Transverse colon (tissue), 4 donors: ENCODE data around the gene SPRN.

DNA sequence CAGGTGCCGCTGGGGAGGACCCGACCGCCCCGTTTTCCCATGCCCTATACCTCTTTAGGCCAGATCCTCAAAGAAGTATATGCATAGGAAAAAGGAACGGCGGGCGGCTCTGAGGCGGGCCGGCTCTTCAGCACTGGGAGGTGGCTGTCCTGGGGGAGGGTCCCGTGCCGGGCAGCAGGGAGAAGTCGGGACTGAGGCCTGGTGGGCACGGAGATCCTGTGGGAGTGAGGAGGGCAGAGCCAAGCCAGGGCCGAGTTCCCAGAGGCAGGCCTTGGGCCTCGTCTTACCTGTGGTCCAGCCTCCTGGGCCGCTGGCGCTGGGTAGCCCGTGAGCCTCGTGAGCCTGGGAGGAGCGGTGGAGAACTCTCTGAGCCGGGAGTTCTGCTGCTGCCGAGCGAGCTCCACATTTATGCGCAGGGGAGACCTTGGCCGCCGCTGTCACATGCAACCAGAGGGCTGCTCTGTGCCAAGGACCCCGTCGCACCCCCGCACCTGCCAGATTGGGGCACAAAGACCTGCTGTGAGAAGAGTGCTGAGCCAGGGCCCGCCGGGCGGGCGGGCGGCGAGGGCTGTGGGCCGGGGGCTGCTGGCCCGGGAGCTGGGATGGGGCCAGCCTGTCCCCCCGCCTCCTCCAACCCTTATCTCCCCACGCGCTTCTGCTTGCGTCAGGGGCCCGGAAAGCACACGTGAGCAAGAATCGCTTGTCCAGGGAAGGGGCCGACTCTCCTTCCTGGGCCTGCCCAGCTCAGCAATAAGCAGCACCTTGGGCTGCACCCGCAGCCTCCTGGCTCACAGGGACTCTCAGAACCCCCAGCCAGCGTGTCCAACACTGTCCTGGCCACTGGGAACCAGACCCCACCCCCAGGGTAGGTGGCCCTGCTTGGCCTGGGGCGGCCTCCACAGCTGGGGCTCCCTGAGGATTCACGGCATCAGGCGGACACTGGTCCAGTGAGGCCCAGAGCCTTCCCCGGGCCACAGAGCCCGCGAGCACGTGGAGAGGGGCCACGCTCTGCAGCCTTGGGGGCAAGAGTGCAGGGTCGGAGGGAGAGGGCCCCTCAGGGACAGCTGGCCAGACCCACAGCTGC, 10.2 kb downstream of the VENTX start:
- PRO-cap: no peak
- RAMPAGE, long total RNA, 4 experiments: no peak in any of the 4 experiments

DNA sequence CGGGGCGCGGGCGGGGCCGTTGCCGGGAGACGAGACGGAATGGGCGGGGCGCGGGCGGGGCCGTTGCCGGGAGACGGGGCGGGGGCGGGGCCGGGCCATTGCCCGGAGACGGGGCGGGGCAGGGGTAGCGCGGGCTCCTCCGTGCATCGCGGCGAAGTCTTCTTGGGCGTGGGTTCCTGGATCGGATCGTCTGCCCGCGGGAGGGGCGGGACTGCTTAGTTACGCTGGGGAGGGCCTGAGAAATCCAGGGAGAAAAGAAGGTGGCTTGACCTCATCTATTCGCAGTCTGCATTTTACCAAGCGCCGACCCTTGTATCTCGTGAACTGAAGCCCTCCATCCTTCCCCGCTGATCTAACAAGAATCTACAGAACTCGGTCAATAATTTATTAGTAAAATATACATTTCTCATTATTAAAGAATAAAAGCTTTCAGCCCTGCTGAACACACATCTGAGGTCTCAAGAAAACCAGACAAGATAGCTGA, 14.6 kb downstream of the ADAM8 start:
- PRO-cap: bidirectional peak, plus-strand start at position 163 of the sequence, minus-strand start outside the sequence
- RAMPAGE, long total RNA, 4 experiments: no peak in any of the 4 experiments

- PRO-cap: no peak
- RAMPAGE, long total RNA, 4 experiments: no peak in any of the 4 experiments
Observed at GRCh38 chr10:133269240-133269540, 7.5 kb downstream of the ADAM8 start.

DNA sequence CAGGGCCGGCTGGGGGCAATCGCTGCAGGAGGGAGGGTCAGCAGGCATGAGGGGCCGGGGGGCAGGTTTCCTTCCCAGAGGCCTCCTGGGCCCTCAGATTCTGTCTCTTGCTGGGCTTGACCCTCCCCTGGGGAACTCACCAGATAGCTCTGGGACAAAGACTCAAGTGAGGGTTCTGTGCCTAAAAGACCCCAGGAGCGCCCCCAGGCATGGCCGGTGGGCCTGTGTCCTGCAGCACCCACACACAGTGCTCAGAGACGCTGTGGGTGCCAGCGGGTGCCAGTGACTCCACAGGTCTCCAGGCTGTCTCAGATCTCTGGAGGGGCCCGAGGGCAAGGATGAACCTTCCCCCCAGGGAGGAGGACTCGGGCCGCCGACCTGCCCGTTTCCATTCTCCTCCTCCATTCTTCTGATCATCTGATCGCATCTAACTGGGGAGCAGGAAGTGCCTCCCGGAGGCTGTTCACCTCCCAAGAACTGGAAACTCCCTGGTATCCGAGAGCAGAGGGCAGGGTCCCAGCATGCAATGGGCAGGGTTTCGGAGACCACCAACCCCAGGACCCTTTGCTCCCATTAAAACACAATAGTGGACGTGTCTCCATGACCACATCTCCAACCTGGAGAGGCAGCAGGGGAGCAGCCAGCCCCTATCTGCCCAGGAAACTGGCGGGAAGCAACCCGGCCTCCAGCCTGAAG, 954 bp downstream of the ADAM8 start:
- PRO-cap: unidirectional peak, plus-strand start at position 254 of the sequence
- RAMPAGE, long total RNA, 4 experiments: no peak in any of the 4 experiments

DNA sequence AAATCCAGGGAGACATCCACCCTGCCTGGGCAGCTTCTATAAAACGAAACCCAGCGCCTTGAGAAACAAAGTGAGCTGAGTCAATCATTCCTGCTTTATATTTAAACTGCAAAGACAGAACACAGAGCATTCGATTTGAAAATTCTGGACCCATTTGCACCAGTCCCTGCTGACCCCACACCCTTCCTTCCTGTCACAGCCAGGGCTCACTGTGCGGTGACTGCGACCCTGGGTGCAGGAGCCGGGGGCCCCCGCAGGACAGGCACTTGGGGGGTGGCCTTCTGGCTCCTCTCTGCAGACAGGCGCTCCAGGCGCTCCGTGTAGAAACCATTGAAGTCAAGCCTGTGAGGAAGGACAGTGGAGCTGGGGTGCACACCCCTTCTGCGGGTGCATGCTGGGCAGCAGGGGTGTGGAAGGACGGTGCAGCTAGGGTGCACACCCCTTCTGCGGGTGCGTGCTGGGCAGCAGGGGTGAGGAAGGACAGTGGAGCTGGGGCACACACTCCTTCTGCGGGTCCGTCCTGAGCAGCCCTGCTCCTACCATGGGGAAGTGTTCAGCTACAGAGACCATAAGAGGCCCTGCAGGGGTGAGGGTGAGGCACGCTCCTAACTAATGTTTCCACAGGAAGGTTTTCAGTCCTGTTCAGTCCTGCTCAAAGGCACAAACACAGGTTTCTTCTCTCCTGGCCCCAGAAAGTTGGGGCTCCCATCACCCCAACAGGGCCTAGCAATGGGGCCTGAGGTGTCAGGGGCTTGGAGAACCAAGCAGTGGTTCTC, 3.1 kb upstream of the ADAM8 start:
- PRO-cap: no peak
- RAMPAGE, long total RNA, 4 experiments: no peak in any of the 4 experiments

GRCh38 chr10:133344373-133344882, 2.7 kb upstream of the PRAP1 start:
- PRO-cap: no peak
- RAMPAGE, long total RNA, 4 experiments: no peak in any of the 4 experiments

- PRO-cap: no peak
- RAMPAGE, long total RNA, 4 experiments: start-site peak on the plus strand in 2 of 4 experiments, at chr10:133420025-133420056 at its widest, 19 to 26 reads per replicate
Observed at GRCh38 chr10:133419790-133420253, 4.6 kb downstream of the SPRN start.

DNA sequence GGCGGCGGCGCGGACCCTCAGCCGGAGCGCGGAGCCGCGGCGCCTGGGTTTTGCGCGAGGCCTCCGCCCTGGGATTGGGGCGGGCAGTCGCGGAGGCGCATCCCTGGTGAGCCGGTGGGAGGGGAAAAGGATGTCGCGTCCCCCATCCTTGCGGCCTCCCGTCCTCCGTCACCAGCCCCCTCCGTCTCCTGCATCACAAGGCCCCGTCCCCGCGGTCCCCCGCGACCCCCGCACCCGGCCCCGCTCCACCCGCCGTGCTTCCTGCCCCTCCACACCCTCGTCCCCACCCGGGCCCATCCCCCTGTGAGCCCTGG, at the start of gene SPRN:
Gene SPRN, minus strand, starts transcription at position 76 of the 314 bp plus-strand sequence.
- PRO-cap: no peak
- RAMPAGE, long total RNA, 4 experiments: no peak in any of the 4 experiments

GRCh38 chr10:133465463-133465922, 11.7 kb downstream of the SCART1 start:
- PRO-cap: no peak
- RAMPAGE, long total RNA, 4 experiments: no peak in any of the 4 experiments